Colon Carcinoma Metastatic in the Lung (tissue), 2 donors: ENCODE data around the genes MLNR and EBPL.

- PRO-cap, 2 experiments: no peak in any of the 2 experiments
Observed at GRCh38 chr13:48902400-48902828, 73.3 kb upstream of the FNDC3A start.

GRCh38 chr13:49098028-49098863 is 121.9 kb upstream of the MLNR start:
- PRO-cap, 2 experiments: no peak in any of the 2 experiments

GRCh38 chr13:49114489-49115229 is 105.5 kb upstream of the MLNR start:
- PRO-cap, 2 experiments: no peak in any of the 2 experiments

DNA sequence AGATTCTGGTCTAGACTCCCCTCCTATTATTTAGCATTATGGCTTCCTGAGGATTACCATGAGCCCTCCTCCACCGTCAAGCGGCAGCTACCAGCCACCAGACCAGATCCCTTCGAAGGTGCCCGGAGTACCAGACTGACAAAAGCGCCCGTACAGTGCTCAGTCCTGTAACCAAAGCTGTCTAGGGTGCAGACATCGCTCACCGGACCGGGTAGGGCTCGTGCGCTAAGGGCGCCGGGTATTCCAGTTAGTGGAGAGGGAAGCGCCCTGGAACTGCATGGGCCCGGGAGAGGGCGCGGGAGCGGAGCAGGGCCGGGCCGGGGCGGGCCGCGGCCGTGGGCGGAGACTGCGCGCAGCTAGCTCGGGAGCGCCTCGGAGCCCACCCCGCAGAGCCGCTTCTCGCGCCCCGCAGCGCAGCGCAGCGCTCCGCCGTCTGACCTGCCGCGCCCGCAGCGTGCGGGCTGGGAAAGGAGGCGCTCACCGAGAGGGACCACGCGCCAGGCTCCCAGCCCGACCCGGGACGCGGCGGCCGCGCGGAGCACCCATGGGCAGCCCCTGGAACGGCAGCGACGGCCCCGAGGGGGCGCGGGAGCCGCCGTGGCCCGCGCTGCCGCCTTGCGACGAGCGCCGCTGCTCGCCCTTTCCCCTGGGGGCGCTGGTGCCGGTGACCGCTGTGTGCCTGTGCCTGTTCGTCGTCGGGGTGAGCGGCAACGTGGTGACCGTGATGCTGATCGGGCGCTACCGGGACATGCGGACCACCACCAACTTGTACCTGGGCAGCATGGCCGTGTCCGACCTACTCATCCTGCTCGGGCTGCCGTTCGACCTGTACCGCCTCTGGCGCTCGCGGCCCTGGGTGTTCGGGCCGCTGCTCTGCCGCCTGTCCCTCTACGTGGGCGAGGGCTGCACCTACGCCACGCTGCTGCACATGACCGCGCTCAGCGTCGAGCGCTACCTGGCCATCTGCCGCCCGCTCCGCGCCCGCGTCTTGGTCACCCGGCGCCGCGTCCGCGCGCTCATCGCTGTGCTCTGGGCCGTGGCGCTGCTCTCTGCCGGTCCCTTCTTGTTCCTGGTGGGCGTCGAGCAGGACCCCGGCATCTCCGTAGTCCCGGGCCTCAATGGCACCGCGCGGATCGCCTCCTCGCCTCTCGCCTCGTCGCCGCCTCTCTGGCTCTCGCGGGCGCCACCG is at the start of gene MLNR:
Gene MLNR (plus strand): TSS at position 545 of the 1,189 bp plus-strand sequence.
- PRO-cap, 2 experiments: no peak in any of the 2 experiments

GRCh38 chr13:49299014-49299612 is 51.4 kb downstream of the CDADC1 start:
- PRO-cap, 2 experiments: no peak in any of the 2 experiments

- PRO-cap, 2 experiments: peak in 2 of 2 experiments; most common plus-strand start chr13:49400061 (in 2)
Observed at GRCh38 chr13:49399749-49400355, 44.0 kb downstream of the CAB39L start.

- PRO-cap, 2 experiments: no peak in any of the 2 experiments
Observed at GRCh38 chr13:49686534-49687339, 4.5 kb downstream of the EBPL start.

DNA sequence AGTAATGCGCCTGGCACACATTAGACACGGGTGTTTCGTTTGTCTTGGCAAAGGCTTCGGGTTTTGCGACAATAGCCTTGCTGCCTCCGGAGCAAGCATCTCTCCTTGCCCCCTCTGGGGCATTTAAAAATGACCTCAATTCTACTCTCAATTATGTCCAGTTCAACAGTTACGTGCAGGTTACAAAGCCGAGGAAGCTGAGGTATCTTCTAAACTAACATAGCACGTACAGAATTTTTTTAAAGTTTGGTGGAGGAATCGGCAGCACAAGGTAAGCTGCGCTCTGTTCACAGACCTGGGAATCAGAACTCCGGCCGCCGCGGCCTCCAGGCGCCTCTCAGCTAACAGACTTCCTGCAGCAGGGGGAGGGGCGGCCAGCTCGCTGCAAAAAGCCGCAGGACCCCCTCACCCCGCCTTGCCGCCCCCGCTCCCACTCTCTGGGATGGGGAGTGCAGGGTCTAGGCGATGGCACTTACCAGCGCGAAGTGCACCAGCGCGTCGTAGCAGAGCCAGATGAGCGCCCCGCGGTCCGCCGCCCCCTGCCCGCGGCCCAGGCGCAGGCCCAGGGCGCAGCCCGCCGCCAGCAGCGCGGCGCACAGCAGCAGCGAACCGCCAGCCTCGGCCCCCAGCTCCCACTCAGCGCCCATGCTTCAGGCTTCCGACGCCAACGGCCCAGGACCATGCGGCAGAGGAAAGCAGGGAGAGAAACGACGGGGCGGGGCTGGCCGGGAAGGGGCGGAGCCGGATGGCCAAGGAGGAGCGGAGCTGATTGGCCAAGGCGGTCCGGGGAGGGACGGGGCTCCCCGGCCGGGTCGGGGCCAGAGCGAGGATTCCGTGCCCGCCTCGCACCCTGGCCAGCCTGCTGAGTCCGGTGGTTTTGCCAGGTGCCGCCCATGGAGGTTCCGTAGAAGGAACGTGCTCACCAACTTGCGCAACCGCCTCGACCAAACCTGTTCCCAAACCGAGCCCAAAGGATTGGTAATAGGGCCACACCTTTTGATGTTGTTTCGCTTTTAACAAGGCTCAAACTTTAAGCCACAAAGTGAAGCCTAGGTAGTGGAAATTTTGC is at the start of gene EBPL:
Gene EBPL (minus strand): TSS at position 709 of the 1,069 bp plus-strand sequence.
- PRO-cap, 2 experiments: peak in 2 of 2 experiments; most common plus-strand start position 776 of the sequence (in 1); most common minus-strand start position 697 of the sequence (in 2)

DNA sequence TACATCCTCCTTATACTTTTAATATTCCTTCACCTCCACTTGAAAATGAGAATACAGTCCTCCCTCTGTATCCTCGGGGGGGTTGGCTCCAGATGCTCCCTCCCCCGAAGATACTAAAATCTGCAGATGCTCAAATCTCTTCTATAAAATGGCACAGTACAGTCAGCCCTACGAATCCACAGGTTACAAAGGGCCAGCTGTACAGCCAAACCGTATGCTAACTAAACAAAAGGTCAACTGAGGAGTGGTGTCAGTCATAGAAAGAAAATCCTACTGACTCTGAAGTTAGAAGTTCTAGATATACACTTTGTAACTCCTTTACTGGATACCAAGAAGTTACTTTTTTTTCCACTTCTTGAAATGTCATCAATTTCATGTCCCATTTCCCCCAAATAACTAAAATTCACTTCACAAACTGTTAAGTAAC is 9.1 kb downstream of the KPNA3 start:
- PRO-cap, 2 experiments: no peak in any of the 2 experiments

DNA sequence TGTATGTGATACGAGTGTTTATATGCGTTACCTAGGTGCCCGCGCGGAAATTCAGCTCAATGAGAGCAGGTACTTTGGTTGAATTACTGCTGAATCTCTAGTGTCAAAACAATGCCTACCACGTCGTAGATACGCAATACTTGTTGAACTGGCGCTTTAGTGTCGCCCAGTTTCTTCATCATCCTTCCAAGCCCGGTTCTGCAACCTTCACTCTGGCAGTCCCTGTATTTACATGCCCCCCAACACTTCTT is 765 bp upstream of the KPNA3 start:
- PRO-cap, 2 experiments: no peak in any of the 2 experiments

DNA sequence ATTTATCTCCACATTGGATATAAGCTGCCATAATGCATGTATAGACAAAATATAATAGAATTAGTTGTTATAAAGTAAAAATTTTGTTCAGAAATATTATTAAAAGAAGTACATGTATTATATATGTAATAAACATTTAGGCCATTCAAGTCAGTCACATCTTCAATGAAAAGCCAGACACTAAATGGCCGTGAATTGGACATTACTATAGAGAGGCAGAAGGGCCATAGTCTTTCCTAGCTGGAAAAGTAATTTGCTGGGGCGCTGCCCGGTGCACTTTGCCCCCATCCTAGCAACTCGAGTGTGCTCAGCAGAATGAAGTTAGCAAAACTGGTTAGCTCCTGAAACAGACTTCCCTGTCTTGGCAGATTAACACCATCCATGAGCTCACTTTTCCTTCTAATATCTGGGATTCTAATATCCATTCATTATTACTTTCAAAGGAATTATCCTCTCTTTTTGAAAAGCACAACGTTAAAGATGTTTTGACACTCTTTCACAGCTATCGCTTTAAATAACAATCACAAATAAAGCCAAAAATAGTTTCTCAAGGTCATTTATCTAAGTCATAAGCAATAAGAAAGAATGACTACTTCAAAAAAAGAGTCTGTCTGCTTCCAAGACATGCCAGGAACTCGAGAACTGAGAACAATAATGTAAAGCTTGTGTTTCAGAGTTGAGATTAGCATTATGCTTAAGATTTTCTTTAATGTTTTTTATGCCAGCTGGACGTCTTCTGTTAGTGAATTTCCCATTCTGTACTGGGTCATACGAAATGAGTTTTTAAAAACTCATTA is 2.9 kb upstream of the SPRYD7 start:
- PRO-cap, 2 experiments: no peak in any of the 2 experiments

DNA sequence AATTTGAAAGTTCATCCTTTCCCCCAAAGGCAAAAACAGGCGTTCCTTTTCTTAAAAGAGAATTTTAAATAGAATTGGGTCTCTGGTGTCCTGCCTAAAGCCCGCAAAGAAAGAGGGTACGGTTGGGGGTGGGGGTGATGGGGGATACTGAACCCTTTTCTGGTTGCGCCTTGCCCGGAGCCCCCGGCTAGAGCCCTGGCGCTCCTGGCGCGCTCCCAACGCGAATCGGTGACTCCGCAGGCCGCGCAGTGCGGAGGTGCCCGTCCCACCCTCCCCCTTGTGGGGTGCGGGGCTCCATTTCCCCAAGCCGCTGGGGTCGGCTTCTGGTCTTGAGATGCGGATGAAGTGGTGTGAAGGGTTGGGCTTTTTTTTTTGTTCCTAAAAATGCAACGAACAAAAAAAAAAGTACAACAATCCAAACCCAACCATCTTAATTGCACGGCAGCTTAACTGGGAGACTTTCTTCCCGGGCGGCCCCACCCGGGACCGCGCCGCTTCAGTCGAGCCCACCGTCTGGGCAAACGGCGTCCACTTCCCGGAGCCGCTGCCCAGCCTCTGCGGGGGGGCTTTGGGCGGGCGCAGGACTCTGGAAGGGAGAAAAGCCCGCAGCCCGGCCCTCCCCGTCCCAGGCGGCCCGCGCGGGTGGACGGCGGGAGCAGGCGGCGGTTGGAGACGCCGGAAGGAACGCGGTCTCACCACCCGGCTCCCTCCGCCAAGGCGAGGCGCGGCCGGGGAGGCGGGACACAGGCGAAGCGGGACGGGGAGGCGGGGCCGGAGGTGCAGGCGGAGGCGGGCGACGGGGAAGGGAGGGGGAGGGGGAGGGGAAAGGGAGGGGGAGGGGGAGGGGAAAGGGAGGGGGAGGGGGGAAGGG is 533 bp upstream of the TRIM13 start:
- PRO-cap, 2 experiments: peak in 2 of 2 experiments; most common plus-strand start position 218 of the sequence (in 1); most common minus-strand start position 230 of the sequence (in 2)

- PRO-cap, 2 experiments: no peak in any of the 2 experiments
Observed at GRCh38 chr13:50045078-50045972, 30.1 kb downstream of the KCNRG start.

GRCh38 chr13:50119523-50120116 is 104.4 kb downstream of the KCNRG start:
- PRO-cap, 2 experiments: no peak in any of the 2 experiments

DNA sequence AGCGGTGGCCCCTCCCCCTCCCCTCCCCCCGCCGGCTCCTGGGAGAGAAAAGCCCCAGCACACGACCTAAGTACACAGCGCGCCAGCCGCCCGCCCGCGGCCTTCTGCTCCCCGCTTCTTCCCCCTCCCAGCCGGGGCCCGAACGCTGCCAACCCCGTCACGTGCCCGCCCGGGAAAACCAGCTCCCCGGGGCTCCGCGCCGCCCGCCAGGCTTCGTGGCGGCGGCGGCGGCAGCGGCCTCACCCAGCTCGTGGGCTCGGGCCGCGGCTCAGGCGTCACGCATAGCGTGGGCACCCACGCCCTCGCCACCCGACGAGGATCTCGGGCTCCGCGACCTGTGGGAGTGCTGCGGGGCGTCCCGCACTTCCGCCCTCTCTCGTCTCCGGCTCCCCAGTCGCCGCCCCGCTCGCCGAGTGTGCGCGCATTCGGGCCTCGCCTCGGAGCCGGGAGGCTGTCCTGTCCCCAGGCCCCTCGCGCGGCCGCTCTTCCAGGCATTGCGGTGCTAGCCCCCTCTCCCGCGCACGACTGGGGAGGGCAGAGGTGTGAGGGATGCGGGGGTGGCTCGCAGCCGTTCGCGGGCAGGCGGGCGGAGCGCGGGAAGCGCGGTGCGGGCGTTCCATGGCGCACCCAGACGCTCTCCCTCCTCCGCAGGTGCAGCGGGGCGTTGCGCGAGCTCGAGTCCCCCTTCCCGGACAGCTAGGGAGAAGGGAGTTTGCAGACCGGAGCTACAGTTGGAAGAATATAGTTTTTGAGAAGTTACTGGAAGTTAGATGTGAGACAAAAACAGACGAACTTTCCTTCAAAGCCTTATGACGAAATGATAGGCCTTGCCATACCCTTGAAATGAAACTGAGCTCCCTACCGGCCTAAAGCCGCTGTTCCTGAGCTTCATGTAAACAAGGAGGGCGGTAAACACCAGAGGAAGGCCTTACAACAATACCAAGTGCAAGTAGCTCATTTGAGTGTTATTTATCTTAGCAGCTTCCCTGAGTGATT is 110.7 kb downstream of the KCNRG start:
- PRO-cap, 2 experiments: peak in 2 of 2 experiments; most common plus-strand start position 209 of the sequence (in 2); most common minus-strand start position 653 of the sequence (in 2)

DNA sequence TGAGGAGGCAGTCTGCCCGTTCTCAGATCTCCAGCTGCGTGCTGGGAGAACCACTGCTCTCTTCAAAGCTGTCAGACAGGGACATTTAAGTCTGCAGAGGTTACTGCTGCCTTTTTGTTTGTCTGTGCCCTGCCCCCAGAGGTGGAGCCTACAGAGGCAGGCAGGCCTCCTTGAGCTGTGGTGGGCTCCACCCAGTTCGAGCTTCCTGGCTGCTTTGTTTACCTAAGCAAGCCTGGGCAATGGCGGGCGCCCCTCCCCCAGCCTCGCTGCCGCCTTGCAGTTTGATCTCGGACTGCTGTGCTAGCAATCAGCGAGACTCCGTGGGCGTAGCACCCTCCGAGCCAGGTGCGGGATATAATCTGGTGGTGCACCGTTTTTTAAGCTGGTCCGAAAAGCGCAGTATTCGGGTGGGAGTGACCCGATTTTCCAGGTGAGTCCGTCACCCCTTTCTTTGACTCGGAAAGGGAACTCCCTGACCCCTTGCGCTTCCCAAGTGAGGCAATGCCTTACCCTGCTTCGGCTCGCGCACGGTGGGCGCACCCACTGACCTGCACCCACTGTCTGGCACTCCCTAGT is 170.5 kb downstream of the KCNRG start:
- PRO-cap, 2 experiments: no peak in any of the 2 experiments

- PRO-cap, 2 experiments: no peak in any of the 2 experiments
Observed at GRCh38 chr13:50357336-50357997, 342.2 kb downstream of the KCNRG start.

GRCh38 chr13:50512937-50513976 is 330.2 kb downstream of the DLEU7 start:
- PRO-cap, 2 experiments: peak in 1 of 2 experiments; most common plus-strand start chr13:50513422 (in 1)

DNA sequence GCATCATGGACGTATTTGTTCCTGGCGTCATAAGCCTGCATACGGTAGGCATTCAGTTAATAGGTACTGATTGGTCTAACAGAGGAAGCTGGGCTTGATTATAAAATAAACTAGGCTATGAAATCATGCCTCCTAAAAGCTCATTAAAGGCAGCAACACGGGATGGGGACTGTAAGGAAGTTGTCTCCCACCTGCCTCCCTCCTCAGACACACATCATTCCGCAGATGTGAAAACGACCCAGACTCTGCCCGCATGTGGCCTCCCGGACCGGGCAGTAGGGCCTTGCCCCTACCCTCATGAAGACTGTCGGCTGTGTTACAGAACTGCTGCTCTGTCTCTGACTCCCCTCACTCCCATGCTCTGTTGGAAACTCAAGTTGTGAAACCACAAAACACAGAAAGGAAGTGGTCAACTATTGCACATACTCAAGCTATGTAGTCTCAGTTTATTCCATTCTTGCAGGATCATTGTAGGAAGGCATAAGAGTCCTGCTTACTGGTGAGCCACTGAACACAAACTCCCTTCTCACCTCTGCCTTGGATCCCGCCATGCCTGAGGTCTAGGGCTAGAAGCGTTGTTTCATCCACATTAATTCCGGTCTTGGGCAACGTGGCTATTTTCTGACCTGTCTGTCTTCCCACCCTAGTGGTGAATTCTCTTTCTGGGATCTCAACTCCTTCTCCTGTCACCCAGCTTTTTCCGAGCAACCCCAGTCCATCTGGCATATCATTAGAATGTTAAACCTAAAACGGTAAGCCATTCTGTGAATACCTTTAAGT is 129.6 kb downstream of the DLEU7 start:
- PRO-cap, 2 experiments: peak in 1 of 2 experiments; most common plus-strand start position 462 of the sequence (in 1)

- PRO-cap, 2 experiments: peak in 2 of 2 experiments; most common plus-strand start chr13:50910007 (in 1); most common minus-strand start chr13:50910021 (in 2)
Observed at GRCh38 chr13:50909907-50910938, 632 bp downstream of the RNASEH2B start.